Skeletal muscle cell (primary cell): ENCODE measurements around the gene KCNAB1.

DNA sequence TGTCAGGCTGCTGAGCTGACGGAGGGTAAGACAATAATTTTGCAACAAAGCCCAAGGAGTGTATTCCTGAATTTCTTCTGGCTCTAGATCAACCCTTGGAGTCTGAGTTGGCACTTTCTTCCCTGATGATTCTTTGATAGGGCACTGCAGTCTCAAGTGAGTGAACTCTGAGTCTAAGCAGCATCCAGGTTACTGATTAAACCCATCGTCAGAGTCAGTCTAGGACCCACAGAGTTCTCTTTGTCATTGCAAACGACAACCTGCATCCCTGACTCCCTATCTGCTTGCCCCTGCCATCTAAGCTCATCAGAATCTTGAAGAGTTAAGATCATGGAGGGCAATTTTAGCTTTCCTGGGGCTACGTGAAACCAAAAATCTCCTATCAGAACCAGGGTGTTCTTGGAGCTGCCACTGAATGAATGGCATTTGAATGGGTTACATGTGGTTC is 58.6 kb downstream of the MME start:
- RRBS, result no CpG with 5 or more reads among the region's 4 CpGs

- RRBS, result no CpG with 5 or more reads among the region's 11 CpGs
Measured at GRCh38 chr3:155512064-155512567, 218.6 kb upstream of the STRIT1 start.

GRCh38 chr3:155554970-155555628 is 189.8 kb downstream of the PLCH1 start:
- RRBS, result no CpG with 5 or more reads among the region's 4 CpGs

DNA sequence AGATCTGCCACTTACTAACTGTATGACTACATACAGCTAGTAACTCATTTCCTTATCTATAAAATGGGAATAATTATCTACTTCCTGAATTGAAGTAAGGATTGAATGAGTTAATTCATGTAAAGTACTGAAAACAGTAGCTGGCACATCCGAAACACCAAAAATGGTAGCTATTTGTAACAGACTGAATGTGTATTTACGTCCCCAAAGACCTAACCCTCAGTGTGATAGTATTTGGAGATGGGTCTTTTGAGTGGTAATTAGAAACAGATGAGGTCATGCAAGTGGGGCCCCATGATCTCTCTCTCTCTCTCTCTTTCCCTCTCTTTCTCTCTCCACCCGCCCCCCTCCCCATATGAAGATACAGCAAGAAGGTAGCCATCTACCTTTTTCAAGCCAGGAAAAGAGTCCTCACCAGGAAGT is 146.2 kb downstream of the PLCH1 start:
- RRBS, result no CpG with 5 or more reads among the region's 3 CpGs

GRCh38 chr3:155737656-155738271 is 7.1 kb downstream of the PLCH1 start:
- RRBS, result no CpG with 5 or more reads among the region's 3 CpGs

DNA sequence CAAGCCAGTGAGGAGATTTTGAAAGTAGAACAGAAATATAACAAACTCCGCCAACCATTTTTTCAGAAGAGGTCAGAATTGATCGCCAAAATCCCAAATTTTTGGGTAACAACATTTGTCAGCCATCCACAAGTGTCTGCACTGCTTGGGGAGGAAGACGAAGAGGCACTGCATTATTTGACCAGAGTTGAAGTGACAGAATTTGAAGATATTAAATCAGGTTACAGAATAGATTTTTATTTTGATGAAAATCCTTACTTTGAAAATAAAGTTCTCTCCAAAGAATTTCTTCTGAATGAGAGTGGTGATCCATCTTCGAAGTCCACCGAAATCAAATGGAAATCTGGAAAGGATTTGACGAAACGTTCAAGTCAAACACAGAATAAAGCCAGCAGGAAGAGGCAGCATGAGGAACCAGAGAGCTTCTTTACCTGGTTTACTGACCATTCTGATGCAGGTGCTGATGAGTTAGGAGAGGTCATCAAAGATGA is 117.1 kb downstream of the GMPS start:
- RRBS, result no CpG with 5 or more reads among the region's 7 CpGs

GRCh38 chr3:156042035-156042431 is 78.3 kb upstream of the KCNAB1 start:
- RRBS, result no CpG with 5 or more reads among the region's 14 CpGs

GRCh38 chr3:156109907-156110397 is 10.4 kb upstream of the KCNAB1 start:
- RRBS, result 14% methylated on average over 2 of the region's 10 CpGs

DNA sequence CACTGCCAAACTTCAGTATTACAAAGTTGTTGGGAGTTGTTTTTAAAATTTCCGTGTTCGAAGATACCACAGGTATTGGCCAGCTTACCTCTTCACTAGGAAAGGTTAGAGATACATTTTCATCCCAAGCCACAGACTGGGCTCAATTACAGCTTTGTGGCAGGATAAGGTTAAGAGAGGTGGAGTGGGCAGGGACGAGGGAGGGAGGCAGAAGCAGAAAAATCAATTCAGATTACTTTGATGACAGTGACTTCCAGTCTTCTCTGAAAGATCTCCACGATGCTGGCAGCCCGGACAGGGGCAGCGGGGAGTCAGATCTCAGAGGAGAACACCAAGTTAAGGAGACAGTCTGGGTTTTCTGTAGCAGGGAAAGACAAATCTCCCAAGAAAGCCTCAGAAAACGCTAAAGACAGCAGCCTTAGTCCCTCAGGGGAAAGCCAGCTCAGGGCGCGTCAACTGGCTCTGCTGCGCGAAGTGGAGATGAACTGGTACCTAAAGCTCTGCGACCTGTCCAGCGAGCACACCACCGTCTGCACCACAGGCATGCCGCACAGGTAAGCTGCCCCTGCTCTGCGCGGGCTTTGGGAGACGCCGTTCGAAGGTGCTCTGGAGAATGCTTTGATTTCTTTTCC is at the start of gene KCNAB1:
Gene KCNAB1 (plus strand): TSS at position 246 of the 632 bp plus-strand sequence.
- RRBS, result no CpG with 5 or more reads among the region's 20 CpGs

- RRBS, result no CpG with 5 or more reads among the region's 4 CpGs
Measured at GRCh38 chr3:156604241-156605100, 49.6 kb upstream of the SSR3 start.

- RRBS, result no CpG with 5 or more reads among the region's 5 CpGs
Measured at GRCh38 chr3:156707243-156707704, 32.9 kb downstream of the TIPARP start.

DNA sequence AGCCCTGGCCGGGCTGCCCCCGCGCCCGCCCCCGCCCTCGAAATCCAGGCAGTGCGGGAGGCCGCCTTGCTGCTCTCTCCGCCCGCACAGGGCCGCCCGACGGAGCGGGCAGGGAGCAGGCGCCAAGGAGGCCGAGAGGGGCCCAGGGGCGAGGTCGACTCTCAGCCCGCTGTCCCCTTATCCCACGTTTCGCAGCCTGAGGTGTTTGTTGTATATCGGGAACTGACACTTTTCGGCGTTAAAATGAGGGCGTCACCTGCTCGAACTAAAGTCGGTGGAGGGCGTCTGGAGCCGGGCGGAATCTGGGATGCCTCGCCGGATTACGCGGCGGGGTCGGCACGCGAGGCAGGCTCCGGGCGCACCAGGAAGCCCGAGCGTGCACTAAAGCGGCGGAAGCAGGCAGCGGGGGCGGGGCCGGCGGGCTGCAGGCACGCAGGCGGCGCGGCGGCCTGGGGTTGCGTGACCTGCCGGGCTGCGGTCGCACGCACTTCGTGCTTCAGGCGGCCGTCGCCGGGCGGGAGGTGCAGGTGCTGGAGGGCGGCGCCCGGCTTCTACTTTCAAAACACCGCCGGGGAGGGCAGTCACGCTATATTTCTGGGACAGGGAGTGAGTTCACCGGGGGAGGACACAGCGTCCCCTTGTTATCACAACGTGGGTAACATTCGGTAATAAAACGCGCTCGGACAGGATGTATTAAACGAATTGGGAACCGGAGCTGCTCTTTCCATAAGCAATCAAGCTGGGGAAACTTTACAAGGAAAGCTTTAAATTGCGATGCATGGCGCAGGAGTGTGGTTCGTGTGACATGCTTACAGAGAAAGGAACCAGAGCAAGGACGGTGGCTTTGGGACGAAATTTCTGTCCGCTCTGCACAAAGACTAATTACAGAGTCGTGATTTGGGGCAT is 9.3 kb upstream of the LEKR1 start:
- RRBS, result 1% methylated on average over 36 of the region's 86 CpGs

DNA sequence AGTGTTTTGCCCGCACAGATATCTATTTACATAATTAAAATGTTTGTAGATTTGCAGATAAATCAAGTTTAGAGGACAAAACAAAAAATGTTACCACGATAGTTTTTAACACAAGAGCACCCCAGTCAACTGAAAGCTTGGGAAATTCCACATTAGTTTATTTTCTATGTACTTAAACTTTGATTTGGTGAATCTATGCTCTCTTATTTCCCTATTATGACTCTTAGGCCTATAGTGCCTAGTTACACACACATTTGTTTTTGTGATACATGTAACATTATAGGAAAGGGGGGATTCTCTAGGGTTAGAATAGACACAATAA is 8.5 kb upstream of the LEKR1 start:
- RRBS, result no CpG with 5 or more reads among the region's 2 CpGs

GRCh38 chr3:156978390-156979161 is 152.4 kb downstream of the LEKR1 start:
- RRBS, result no CpG with 5 or more reads among the region's 3 CpGs

DNA sequence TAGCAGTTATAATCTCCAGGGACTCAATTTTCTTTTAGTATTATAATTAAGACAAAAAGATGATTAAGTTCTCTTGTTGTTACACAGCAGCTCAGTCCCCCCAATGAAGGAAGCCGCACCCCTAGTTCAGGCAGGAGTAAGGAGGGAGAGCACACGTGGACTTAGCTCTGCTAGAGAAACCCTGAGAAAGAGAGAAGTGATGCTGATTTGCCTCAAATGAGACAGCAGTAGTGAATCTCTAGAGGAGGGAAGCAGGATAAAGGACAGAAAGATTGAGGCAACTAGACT is 130.5 kb downstream of the CCNL1 start:
- RRBS, result no CpG with 5 or more reads among the region's 2 CpGs

- RRBS, result no CpG with 5 or more reads among the region's 2 CpGs
Measured at GRCh38 chr3:157103237-157103786, 56.6 kb downstream of the CCNL1 start.

GRCh38 chr3:157111606-157111962 is 48.4 kb downstream of the CCNL1 start:
- RRBS, result no CpG with 5 or more reads among the region's 3 CpGs

- RRBS, result no CpG with 5 or more reads among the region's 9 CpGs
Measured at GRCh38 chr3:157114915-157115814, 44.8 kb downstream of the CCNL1 start.

GRCh38 chr3:157136640-157137366 is 23.1 kb downstream of the CCNL1 start:
- RRBS, result no CpG with 5 or more reads among the region's 6 CpGs

- RRBS, result no CpG with 5 or more reads among the region's 5 CpGs
Measured at GRCh38 chr3:157147230-157148112, 12.5 kb downstream of the CCNL1 start.